ENCODE results near the gene TADA2B.

DNA sequence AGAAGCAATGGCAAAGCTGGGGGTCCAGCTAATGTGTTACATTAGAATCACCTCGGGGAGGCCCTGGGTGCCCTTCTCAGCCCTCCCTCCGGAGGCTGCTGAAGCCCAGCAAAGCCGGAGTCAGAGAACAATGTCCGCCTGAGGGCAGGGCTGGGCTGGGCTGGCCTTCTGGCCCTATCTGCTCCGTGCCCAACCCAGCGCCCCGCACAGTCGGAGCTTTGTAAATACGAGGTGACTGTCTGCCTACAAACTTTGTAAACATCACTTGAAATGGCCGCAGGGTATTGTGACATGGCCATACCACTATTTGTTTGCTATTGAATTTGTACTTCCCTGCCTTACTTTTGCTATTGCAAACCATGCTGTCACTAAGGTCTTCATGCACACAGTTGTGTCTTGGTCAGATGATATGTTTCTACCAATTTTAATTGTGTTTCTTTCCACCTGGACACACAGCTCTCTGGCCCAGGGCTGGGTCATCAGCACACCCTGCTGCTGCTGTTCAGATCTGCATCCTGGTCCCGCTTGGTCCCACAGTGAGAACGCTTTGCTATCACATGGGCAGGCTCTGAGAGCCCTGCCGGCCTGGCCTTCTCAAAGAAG lies 2.1 kb downstream of the S100P start:
- PRO-cap, result no peak

DNA sequence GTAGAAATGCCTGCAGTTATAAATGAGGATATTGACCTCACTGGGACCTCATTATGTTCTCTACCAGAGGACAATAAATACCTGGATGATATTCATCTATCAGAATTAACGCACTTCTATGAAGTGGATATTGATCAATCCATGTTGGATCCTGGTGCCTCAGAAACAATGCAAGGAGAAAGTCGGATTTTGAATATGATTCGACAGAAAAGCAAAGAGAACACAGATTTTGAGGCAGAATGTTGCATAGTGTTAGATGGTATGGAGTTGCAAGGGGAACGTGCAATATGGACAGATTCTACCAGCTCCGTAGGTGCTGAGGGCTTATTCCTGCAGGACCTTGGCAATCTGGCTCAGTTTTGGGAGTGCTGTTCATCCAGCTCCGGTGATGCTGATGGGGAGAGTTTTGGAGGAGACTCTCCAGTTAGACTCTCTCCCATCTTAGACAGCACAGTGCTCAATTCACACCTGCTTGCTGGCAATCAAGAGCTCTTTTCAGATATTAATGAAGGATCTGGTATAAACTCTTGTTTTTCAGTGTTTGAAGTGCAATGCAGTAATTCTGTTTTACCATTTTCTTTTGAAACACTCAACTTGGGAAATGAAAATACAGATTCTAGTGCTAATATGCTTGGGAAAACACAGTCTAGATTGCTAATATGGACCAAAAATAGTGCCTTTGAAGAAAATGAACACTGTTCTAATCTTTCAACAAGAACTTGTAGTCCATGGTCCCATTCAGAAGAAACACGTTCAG lies 47.7 kb upstream of the TBC1D14 start:
- PRO-cap, result no peak

DNA sequence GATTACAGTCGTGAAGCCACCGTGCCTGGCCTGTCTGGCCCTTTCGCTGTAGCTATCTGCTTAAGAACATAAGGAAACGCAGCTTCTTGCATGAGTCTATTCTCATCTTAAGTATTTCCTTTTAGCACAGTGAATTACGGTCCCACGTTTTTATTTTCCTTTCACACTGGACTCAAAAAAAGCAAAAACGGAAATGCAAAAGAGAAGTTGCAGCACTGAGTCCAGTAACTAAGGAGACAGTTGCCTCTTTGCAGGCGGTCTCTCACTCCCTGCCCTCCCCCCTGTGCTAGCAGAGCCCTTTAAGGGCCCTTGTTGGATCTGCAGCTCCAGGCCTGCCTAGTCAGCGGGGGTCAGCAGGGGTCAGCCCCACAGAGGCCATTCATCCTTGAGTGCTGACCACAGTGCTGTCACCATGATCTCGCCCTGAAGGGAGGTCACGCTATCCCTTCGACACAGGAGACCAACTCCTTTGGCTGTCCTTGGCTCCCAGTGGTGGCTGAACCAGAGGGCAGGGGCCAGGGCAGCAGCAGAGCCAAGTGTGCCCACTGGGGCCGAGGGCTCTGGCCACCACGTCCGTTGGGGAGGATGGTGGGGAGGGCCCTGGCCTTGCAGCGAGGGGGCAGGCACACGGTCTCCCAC lies 21.7 kb upstream of the TBC1D14 start:
- PRO-cap, result no peak

DNA sequence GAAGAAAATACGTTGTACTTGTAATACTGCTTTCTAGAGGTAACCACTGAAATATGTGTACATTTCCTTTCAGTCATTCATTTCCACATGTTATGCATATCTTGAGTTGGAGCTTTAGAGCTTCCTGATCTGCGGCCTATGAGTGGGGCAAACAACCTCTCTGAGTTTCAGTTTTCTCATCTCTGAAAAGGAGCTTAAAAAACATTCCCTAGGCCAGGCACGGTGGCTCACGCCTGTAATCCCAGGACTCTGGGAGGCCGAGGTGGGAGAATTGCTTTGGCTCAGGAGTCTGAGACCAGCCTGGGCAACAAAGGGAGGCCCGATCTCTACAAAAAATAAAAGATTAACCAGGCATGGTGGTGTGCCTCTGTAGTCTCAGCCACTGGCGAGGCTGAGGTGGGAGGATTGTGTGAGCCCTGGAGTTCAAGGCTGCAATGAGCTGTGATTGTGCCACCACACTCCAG lies 5.3 kb upstream of the TBC1D14 start:
- PRO-cap, result no peak

GRCh38 chr4:6929568-6930508 lies 20.2 kb downstream of the TBC1D14 start:
- PRO-cap, result no peak

- PRO-cap, result unidirectional peak, minus-strand start at chr4:6988013
These were observed 54.8 kb downstream of the CCDC96 start for GRCh38 chr4:6987965-6988362.

- PRO-cap, result no peak
These were observed 20.6 kb downstream of the CCDC96 start for GRCh38 chr4:7021905-7022852.

DNA sequence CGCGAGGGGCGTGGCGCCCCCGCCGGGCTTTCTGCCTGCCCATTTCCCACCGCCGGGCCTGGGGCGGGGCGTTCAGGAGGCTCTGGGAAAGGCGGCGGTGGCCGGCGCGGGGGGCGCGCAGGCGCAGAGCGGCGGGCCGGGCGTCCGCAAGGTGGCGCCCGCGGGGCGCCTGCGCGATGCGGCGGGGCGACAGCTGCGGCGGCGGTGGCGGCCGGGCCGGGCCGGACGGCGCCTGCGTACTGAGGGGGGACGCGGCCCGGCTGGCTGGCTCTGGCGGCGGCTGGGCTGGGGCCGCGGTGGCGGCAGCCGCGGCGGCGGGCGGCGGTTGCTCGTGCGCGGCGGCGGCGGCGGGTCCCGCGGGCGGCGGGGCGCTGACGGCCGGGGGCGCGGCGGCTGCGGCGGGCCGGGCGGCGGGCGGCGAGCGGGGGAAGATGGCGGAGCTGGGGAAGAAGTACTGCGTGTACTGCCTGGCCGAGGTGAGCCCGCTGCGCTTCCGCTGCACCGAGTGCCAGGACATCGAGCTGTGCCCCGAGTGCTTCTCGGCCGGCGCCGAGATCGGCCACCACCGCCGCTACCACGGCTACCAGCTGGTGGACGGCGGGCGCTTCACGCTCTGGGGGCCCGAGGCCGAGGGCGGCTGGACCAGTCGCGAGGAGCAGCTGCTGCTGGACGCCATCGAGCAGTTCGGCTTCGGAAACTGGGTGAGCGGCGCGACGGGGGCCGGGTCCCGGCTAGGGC lies at the start of gene TADA2B:
TSS of gene TADA2B (plus strand) at position 224 of the 738 bp plus-strand sequence.
- PRO-cap, result bidirectional peak, plus-strand start at position 288 of the sequence, minus-strand start outside the sequence; bidirectional peak, plus-strand start at position 682 of the sequence, minus-strand start at position 465 of the sequence

DNA sequence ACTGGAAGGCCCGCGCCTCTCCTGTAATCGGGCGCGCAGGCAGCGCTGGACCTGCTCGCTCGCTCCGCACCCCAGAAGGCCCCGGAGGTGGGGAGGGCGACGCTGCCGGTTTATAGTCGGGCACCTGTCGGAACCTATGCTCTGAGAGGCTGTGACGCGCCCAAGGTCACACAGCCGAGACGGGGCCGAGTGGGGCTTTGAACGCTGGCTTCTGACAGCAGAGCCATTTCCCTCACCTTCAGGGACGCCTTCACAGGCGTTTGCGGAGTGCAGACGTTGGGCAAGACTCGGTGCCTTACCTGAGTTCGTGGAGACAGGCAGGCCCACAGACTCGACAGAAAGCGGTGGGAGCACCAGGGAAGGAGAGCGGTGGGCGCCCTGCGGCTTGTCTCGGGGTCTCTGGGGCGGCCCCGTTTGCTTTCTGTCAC lies 729 bp downstream of the TADA2B start:
- PRO-cap, result bidirectional peak, plus-strand start at position 144 of the sequence, minus-strand start at position 138 of the sequence

DNA sequence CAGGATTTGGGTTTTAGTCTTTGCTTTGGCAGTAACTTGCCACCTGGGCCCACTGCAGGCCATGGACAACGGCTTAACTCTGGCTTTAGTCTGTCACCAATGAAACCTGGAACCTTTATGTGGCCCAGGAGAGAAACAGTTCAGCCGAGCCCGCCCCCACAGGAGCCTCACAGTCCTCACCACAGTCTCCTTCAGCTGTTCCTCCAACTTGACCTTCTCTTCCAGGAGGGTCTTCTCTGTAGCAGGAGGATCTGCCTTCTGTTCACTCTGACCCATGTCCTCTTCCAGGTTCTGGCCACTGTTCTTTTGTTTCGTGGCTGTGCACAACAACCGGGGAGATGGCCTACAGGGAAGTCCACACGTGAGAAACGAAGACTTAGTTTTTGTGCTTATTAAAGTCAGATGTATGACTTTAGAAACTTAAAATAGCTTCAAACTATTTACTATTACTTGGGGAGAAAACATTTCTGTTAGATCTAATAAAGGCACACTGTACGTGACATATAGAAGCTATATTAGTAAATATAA lies 3.9 kb downstream of the GRPEL1 start:
- PRO-cap, result no peak

DNA sequence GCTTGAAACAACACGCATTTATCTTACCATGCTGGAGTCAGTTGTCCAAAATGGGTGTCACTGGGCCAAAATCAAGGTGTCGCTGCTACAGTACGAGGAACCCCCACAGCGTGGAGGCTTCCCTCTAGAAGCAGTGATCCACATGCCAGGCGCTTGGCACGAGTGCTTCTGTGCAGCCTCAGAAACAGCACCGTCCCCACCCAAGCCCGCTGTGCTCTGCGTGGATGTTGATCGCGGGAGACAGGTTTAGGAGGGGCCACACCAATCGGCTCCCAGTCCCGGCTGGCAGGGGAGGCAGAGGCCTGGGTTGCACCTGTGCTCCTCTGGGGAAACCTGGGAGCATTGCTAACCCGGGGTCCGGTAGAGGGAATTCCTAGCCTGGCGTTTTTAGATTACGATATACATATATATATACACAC lies 165.5 kb upstream of the PSAPL1 start:
- PRO-cap, result no peak

- PRO-cap, result no peak
These were observed 238.4 kb upstream of the PSAPL1 start for GRCh38 chr4:7673225-7673501.

GRCh38 chr4:7773342-7774139 lies 166.1 kb downstream of the AFAP1 start:
- PRO-cap, result no peak

DNA sequence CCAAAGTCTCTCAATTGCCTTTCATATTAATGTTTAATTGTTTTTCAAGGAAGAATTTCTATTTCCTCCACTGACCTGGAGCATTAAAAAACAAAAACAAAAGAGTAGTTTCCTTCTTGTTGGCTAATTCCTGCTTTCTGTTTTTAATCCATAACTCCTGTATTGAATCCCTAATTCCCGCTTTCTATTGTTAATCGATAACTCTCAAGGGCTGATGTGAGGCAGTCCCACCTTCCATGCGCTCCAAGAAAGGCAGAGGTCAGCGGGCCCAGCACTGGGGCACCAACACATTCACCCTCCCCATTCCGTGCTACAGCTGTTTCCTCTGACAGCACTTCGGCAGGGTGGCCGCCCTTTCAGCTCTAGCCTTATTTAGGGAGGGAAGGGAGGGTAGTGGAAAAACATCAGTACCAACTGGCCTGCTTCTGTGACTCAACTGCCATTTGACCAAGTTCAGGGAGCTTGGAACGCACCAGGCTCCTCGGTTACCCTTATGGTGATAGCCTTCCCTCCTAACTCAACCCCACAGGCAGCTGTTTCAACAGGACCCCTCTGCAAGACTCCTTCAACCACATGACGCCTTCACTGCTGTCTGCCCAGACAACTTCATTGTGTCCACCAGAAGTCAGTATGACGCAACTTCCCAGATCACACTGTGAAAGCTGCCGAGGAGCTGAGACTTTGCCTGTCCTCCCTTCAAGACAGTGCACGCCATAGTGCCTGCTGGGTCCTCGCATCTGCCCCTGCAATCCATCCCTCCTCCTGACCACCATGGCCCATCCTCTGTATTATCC lies 132.3 kb downstream of the AFAP1 start:
- PRO-cap, result no peak

GRCh38 chr4:7811602-7812234 lies 127.9 kb downstream of the AFAP1 start:
- PRO-cap, result no peak

DNA sequence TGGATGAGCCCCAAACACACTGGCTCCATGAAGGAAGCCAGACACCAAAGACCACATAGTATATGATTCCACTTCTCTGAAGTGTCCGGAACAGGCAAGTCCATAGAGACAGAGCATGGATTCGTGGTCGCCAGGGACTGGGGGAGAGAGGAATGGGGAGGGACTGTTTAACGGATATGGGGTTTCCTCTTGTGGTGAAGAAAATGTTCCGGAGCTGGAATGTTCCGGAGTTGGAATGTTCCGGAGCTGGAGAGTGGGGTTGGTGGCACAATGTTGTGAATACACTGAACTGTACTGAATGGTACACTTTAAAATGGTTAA lies 28.8 kb upstream of the AFAP1 start:
- PRO-cap, result no peak

DNA sequence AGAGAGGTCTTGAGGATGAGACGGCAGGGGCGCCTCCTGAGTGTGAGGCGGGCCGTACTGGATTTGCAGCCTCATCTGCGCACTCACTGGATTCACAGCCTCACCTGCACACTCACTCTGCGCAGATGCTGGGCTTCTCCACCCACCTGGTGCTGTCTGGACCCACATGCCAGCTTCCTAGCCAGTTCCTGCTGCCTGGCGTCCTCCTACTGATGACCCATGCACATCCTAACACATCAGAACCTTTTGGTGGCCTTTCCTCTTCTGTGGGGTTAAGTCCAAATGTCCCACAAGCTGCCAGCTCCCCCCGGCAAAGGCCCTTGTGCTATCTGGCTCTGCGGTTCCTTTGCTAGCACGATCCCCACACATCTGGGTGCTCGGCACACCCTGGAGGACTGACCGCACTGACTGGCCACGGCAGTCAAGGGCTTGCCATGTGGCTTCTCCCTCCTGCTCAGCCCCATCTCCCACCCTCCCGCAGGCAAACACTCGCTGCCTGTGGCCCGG lies 39.3 kb upstream of the AFAP1 start:
- PRO-cap, result no peak

DNA sequence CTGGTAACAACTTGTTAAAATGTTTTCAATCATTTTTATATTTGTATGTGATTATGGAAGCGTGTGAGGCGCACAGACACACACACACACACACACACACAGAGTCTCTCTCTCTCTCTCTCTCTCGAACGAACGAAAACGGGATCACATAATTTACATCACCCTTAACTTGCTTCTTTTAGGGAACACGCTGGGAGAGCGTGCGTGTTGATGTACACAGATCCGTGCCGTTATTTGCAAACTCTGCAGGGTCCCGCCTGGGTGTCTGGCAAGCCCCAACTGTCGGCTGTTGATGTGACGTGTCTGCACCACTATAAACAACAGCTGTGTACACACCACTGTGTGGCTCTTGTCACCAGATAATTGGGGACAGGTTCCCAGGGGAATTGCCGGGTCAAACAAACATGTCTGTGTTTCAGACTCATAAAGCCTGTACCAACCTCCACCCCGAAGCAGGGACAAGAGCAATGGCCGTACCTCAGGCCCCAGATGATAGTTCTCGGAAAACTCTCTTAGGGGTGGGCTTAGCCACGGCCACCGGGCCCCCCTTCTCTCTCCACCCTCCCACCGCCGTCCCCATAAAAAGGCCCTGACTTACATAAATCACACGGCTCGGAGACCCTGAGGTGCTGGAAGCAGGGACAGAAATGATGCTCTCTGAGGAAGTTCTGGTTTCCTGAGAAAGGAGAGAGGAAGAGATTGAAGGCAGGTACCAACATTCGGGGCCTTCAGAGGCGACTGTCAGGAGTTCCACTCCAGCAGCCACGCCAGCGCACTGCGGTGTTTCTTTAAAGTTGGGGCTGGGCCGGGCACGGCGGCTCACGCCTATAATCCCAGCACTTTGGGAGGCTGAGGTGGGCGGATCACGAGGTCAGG lies 105.1 kb upstream of the AFAP1 start:
- PRO-cap, result no peak

DNA sequence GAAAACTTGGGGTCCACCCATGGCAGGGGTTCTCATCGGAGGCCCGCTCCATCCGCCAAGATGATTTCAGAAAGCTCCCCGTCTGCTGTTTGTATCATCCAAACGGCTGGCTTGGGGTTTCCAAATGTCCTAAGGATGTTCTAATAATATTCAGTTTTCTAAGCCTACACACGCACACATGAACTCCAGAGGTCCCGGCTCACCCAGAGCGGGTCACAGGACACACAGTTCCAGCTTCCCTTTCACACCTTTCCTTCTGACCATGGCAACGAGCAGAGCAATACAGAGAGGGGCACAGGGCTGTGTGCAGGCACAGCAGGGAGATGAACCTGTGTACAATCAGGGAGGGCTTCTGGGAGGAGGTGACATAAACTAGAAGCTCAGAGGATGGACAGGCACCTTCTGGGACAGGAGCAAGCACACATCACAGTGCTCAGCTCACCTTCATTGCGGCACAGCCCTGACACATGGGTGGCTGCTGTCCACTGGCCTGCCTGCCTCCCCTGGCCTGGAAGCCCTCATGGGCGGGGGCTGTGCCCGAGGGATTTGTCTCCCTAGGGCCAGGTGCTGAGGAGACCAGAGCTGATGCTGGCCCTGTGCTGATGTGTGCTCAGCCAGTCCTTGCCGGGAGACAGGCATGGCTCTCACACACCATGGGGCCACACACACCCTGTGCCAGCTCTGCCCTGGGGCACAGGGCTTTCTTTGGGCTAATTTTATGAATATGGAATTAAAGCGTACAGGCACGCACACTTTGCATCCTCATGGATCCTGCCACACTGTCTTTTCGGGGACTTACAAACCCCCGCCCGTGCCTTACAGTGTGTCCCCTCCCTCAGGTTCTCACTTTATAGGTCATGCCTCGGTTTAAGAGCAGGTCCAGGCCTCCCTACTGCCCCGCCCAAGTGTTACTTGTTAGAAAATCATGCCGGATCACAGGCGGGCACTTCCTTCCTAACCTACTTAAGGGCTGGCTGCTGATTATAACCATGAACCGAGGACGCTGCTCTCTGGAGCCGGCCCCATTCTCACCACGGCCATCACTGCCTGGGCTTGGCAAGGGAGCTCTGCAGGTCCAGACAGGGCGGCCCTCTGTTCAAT lies 44.6 kb downstream of the ABLIM2 start:
- PRO-cap, result no peak

DNA sequence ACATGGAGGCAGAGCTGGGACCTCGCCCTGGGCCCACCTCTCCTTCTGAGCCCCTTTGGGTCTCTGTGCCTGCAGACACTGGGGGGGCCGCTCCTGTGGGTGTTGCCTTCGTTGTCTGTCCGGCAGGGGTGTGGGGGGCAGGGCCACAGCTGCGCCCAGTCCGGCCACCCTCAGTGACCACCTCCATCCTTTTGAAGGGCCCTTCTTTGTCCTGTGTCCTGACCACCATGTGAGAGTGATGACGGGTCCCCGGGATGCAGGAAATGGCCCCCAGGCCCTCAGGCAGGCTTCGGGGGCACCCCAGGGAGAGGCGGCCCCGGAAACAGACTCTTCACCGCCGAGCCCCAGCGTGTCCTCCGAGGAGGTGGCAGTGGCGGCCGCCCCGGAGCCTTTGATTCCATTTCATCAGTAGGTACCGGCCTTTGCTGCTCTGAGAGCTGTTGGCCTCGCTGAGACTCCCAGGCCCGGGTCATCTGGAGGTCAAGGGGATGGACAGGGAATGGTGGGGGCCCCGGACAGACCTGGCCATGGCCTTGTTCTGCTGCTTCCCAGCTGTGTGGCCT lies 17.8 kb downstream of the SH3TC1 start:
- PRO-cap, result no peak